LHCN-M2 (cell line): ENCODE measurements around the genes ARFRP1 and DNAJC5.

DNA sequence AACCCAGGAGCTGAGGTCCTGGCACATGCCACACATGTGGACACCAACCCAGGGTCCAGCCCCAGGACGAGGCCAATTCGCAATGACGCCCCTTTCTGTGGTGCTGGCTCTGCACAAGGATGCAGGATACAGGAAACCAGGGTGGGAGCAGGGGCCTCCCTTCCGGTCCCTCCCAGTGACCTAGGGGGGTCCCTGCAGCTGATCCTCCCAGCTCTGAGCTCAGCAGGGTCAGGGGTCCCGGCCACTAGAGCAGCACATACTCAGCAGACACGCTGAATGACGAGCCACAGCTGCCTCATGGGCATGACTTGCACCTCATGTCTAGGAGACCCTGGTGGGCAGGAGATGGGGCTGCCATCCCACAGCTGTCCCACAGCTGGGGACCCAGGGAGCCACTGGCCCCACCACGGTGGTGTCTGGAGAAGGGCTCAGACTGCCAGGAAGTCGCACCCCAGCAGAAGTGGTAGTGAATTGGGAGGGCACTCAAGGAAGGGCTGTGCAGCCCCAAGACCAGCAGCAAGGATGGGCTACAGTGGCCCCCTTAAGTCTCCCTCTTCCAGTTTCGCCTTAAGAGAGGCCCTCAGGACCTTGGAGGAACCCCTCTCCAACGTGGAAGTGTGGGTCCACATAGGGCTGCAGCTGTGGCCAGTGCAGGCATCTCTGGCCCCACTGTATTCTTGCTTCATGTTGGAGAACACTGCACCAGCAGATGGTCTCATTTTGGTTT is 3.5 kb downstream of the ARFRP1 start:
- RAMPAGE, long total RNA: no peak

DNA sequence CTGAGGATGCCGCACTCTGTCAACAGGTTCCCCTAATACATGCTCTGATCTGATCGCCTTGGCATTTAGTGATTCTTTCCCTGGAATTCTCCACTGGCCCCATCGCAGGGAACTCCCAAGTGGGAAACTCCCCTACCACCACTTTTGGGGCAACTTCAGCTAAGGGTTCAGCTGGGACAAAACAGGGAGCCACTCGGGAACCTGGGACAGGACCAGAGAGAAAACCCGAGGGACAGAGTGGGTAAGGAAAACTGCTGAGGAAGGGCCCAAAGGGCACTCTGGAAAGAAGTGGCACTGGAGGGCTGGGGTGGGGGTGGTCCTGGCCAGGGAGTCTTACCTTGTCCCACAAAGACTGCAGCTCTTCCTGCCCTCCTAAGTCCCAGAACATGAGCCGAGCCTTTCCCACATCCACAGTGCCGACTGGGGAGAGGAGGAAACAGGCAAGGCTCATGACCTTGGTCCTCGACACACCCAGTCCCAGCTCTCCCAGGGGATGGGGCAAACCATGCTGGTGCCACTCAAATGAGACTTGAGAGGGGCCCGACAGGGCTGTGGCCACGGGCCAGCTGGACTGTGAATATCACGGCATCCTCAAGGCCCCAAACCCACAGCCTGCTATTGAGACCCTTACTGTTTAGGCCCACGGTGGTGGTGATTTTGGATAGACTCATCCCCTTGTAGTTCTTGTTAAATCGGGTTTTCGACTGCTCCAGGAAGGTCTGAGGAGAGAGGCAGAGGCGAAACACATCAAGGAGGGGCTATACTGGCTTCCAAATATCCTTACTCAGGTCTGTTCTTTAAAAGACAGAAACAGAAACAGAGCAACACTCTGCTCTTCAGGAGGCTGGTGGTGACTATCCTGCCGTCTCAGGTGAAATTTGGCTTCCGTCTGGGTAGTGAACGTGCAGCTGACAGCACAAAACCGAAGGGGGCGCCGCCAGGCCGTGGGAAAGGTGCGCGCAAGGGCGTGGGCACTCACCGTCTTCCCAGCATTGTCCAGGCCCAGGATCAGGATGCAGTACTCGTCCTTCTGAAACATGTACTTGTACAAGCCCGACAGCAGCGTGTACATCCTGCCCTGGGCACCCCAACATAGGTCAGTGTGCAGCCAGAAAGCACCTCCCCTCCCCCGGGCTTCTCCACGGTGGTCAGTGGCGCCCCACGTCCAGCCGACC is 1.4 kb downstream of the ARFRP1 start:
- RAMPAGE, long total RNA: no peak

GRCh38 chr20:63707195-63708232 is at the start of gene ARFRP1:
TSS of gene ARFRP1 (minus strand) at chr20:63707976.
- RAMPAGE, long total RNA: no peak

- RAMPAGE, long total RNA: no peak
Observed at GRCh38 chr20:63787754-63788181, 43.3 kb downstream of the ZBTB46 start.

DNA sequence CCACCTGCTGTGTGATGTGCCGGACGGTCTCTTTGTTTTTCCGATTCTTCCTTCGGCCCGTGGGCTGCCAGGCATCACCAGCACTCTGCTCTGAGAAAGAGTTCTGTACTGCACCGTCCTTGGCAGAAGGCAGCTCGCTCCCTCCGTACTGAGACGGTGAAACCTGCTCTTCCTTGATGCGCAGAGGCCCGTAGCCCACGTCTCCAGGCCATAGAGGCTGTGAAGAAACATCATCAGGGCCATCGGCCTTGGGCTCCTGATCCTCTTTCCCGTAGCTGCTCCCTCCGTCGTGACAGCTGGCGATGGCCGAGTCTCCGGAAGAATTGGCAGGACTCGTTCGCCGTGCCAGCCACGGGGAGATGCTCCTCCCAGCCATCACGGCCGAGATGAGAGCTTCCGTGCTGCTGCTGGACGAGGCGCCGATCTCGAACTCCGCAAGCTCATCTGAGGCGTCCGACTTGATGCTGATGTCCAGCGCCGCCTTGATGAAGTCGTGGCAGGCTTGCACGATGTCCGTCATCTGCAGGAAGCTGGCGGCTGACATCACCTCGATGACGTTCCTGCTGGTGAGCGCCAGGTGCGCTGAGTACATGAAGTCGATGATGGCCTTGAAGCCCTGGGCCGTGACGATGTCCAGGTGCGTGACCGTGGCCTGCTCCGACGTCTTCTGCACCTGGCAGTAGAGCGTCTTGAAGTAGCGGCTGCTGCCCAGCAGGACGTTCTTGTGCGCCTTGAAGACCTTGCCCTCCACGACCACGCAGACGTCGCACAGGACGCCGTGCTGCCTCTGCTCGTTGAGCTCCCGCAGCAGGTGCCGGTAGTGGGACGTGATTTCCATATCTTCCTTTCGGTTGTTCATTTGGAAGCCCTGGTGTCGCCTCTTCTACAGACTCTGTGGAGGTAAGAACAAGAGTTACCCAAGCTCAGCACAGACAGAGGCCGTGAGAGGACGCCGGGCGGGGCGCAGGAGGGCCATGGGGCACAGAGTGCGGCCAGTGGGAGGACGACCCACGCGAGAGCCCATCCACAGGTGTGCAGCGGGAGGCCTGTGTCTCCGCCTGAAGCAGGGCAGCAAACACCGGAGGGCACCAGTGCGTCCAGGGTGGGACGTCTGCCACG is 40.8 kb downstream of the ZBTB46 start:
- RAMPAGE, long total RNA: no peak

GRCh38 chr20:63846546-63847081 is 14.7 kb upstream of the ABHD16B start:
- RAMPAGE, long total RNA: no peak

DNA sequence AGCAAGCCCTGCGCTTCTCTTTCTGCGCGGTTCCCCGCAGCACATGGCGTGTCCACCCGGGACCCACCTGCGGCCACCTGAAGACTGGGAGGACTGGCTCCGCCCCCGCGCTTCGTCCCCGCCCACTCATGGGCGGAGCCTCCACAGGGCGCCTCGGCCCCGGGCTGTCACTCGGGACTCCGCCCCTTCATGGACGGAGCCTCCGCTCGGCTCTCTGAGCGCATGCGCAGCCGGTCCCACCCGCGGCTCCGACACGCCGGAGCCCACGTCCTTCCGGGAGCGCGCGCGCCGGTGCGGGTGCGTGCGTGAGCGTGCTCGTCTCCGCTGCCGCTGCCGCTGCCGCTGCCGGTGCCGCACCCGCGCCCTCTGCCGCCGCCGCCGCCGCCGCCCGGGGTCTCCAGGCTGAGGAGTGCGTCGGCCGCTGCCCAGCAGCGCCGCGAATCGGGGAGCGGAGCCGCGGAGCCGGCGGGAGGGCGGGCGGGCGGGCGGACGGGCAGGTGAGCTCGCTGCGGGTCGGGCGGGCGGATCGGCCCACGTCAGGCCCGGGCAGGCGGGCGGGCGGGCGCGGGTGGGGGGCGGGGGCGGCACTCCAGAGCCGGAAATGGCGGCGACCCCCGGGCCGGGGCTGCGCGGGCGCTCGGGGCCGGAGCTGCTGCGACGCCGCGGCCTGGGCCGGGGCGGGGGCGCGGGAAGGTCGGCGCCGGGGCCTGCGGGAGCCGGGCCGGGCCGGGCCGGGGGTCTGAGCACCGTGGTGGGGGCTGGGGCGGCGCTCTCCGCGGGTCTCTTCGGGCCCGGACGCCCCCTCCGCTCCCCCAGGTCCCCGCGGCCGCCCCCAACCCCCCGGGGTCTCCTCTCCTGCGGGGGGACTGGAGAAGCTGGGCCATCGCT is at the start of gene DNAJC5:
DNAJC5 (plus strand) TSS at position 300 of the 888 bp plus-strand sequence.
- RAMPAGE, long total RNA: no peak

DNA sequence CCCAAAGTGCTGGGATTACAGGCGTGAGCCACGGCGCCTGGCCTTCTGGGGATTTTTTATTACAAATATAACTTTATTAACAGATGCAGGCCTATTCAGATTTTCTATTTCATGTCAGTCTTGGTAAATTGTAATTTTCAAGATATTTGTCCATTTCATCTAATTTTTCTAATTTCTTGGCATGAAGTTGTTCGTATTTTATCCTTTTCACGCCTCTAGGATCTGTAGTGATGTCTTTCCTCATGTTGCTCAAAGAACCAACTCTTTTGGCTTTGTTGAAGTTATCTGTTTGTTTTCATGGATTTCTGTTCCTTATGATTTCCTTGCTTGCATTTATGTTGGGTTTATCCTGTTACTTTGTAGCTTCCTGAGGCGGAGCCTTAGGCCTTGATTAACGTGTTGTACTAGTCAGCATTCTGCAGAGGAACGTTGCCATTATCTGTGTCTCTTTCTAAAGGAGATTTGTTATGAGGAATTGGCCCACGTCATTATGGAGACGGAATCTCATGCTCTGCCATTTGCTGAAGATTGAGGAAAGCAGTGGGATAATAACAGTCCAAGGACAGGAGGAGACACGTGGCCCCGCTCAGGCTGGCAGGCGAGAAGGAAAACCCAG is 30.0 kb downstream of the UCKL1 start:
- RAMPAGE, long total RNA: no peak

DNA sequence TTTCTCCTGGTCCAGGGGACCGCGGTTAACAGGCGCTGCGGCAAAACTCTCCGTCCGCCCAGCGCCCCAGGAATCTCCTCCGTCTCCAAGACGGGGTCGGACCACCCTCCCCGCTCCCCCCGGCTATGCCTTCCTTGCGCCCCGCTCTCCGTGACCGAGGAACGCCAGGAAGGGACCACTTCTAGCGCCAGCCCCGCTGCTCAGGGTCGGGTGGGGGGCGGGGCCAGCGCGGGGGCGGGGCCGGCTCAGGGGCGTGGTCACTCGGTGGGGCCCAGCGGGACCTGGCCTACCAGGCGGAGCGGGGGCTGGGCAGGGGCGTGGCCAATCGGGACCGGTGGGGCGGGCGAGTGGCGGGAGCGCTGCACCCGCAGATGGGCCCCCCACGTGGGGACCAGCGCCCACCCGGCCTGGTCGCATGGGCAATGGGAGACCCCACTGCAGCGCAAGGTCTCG is 17.8 kb downstream of the UCKL1 start:
- RAMPAGE, long total RNA: no peak

DNA sequence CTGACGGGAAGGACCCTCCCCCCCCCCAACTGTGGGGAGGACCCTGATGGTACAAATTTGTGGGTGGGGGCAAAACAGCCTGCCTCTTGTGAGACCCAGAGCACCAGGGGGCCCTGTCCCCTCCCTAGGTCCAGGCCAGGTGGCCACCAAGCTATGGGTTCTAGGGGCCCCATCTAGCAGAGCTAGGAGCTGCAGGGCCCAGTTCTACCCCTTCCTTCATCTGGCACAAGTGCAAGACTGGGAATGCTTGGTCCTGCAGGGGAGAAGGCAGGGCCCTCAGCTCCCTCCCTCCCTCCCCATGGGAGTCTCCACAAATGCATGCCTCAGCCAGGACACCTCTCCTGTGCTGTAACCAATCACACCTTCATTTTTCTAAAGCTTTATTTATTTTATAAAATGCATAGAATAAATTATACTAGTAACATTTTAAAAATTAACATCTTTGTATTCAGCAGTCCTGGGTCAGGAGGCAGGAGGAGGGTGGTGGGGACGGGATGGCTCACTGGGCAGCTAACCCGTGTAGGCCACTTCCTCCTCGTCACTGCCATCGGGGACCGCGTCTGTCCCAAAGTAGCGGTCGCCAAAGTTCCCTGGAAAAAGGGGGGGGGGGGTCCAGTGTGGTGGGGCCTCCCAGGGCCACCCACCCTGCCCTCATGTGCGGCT is 16.6 kb downstream of the UCKL1 start:
- RAMPAGE, long total RNA: no peak

DNA sequence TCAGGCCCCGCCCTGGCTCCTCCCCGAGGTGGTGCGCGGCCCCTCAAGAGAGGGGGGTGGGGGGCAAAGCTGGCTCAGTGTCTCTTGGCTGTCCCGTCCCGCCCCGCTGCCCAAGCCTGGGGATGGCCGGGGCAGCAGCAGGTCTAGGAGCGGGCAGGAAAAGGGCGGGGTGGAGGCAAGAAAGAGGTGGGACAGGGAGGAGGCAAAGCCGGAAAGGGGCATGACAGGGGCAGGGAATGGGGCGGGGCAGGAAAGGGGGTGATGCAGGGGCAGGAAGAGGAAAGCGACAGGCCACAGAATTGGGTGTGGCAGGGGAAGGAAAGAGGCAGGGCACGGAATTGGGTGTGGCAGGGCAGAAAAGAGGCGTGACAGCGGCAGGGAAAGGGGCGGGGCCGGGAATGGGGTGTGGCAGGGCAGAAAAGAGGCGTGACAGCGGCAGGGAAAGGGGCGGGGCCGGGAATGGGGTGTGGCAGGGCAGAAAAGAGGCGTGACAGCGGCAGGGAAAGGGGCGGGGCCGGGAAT is 14.5 kb downstream of the UCKL1 start:
- RAMPAGE, long total RNA: no peak

DNA sequence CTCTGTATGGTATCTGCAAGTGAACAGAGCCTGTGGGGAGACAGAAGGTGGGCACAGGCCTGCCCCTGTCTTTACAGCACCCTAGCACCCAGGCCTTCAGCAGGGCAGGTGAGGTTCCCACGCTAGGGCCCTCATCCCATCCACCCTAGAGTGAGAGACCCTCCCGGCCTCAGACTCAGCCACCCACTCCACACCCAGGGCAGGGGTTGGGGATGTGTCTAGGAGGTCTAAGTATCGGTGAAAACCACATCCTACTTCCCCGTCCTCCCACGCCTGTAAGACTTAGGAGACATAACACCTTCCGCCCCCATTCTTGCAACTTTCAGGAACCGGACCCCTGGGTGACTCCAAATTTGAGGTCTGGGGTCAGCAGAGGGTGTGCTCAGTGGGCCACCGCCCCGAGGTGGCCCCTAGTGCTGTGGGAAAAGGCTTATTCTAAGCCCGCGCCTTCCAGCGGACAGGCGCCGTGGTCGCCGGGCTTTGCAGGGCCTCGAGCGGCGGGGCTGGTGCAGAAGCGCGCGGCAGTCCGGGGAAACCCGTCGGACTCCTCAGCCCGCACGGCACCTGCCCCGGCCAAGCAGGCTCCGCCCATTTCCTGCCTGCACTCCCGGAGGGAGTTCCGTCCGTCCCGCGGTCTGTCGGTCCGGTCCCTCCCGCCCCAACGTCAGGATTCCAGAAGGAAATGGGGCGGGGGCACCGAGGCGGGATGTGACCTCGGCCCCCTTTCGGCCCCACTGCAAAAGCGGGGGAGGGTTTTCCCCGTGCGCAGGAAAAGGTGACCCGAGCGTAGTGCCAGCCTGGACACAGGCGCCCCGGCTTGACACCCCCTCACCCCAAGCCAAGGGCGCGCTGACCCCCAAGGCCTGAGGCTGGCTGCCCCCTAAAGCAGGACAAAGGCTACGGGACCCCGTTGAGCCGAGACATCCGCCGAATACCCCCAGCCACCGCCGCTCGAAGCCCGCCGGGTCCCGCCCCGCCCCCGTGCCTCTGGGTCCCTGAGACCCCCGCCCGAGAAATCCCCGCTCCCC is 796 bp downstream of the SAMD10 start:
- RAMPAGE, long total RNA: no peak

- RAMPAGE, long total RNA: no peak
Observed at GRCh38 chr20:63979799-63980706, 611 bp upstream of the SAMD10 start.

DNA sequence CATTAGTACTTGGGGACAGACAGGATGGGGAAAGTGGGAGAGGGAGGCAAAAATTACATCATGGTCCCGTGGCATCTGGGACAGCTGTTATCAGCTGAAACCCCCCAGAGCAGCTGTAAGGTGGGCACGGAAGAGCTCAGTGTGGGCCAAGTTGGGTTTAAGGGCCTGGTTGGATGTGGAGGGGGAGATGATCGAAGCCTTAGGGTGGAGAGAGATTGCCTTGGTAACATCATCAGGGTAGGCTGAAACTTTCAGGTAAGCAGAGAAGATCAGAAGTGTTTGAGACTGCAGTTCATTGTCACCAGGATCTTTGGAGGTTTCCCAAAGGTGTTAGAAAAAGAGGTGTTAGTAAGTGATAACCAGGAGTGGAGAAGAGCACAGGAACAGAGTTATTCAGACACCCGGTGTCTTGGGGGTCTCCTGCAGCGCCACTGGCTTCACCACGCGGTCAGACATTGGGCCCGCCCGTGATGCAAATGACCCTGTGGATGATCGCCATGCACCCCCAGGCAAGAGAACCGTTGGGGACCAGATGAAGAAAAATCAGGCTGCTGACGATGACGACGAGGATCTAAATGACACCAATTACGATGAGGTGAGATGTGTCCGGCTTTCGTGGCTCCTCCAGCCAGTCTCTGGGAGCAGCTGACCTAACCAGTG is 1.8 kb downstream of the PRPF6 start:
- RAMPAGE, long total RNA: no peak

- RAMPAGE, long total RNA: no peak
Observed at GRCh38 chr20:64025069-64025460, 10.9 kb upstream of the C20orf204 start.

- RAMPAGE, long total RNA: no peak
Observed at GRCh38 chr20:64037235-64038185, 1.5 kb downstream of the C20orf204 start.

DNA sequence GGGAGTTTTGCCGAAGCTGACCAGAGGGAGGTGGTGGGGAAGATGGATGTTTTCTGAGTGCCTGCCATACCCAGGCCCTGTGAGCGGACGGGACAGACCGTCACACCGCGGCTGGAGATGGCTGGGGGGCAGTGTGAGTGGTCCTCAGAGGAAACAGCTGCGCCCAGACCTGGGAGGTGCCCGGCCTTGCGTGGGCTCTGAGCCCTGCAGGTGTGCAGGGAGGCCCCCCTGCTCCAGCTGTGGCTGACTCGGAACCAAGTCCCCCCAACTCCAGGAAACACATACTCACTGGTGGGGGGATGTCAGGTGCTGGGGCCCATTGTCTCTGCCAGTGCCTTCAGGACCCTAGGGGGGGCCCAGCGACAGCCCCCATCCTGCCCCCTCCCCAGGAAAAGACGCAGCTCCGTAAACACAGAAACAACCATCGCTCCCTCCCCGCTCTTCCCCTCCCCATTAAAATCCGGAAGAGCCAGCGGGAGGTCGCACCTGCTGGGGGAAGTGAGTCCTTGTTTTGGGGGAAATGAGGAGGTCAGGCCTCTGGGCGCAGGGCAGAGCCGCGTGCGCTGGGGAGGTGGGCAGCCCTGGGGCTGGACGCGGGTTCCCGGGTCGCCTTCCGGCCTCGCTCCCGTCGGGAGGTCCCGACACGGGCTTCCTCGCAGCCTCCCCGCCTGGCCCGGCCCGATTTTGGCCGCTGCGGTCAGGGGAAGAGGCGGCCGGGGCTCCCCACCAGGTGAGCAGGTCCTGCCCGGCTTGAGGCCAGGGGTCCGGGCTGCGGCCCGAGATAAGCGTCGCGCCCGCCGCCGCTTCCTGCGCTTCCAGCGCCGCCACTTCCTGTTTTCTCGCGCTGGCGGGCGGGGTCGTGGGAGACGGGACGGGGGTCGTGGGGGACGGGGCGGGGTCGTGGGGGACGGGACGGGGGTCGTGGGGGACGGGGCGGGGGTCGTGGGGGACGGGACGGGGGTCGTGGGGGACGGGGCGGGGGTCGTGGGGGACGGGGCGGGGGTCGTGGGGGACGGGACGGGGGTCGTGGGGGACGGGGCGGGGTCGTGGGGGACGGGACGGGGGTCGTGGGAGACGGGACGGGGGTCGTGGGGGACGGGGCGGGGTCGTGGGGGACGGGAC is 6.3 kb downstream of the C20orf204 start:
- RAMPAGE, long total RNA: no peak

GRCh38 chr20:64057613-64058243 is 5.3 kb upstream of the TCEA2 start:
- RAMPAGE, long total RNA: no peak

GRCh38 chr20:64066719-64067386 is 3.9 kb downstream of the TCEA2 start:
- RAMPAGE, long total RNA: no peak

DNA sequence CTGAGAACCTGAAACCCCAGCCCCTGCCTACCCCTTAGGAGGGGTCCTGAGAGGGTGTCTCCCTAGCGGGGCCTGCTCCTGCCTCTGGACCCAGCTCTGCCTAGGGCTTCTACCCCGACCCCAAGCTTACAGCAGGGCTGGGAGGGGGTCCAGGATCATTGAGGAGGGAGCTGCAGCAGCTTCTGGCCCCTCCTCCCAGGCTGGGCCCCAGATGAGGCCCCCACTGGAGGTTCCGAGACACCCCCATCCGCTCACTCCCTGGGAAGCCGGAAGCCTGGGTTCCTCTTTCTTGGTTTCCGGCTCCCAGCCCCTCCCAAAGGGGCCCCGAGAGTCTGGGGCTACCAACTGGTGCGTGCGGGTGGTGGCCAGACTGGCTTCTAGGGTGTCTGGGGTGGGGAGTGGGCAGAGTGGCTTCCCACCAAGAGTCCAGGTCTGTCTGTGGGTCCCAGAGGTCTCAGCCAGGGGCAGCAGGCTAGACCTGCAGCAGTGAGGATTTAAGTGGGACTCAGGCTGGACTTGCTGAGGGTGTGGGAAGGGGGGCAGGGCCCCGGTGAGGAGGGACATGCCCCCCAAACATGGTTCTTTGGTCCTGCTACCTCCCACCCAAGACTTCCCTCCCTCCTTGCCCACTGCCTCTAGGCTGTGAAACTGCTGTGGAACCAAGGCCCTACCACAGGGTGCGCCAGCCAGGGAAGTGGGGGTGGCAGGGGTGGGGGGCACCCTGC is 2.2 kb downstream of the RGS19 start:
- RAMPAGE, long total RNA: no peak